Endothelial cell (in vitro differentiated cells): ENCODE measurements around a stretch of chr2.

GRCh38 chr2:219416824-219417349, 1.3 kb upstream of the DES start:
- PRO-cap: no peak

- PRO-cap: no peak
Observed at GRCh38 chr2:219428619-219428940, 6.1 kb upstream of the SPEG start.

GRCh38 chr2:219445857-219446686, 11.4 kb downstream of the SPEG start:
- PRO-cap: bidirectional peak, plus-strand start at chr2:219446338, minus-strand start at chr2:219446237

DNA sequence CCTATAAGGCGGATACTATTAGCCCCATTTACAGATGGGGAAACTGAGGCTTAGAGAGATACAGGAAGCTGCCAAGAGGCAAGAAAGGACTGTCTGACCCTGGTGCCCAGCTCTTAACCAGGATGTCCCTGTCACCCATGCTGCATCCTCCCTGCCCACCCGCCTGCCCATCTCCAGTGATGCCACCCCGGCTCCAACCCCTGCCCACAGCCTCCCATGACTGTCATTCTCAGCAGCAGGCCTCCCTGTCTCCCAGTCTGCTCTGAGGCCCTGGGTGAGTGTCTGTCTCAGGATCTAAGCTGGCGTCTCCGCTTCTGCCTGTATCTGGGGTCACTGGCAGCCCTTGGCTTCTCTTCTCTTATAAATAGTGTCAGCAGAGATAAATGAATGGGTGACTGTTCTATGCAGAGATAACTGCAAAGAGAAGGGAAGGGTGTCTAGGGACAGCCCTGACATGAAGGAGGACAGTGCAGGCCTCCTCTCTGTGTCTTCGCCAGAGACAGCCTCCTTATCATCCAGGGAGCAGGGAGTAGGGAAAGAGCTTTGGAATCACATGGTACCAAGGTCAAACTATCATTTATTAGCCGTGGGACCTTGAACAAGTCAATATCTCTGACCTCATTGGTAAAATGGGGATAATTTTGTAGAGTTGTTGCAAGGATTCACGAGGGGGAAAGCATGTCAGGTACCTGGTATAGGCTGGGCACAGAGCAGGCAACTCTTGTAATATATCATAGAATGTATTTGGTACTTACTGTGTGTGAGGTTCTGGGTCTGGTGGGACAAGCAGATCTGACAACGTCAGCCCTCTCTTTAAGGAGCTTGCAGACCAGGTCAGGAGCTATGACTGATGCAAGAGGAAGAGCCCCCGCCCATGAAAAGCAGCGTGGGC, 25.5 kb upstream of the SPEGNB start:
- PRO-cap: no peak

DNA sequence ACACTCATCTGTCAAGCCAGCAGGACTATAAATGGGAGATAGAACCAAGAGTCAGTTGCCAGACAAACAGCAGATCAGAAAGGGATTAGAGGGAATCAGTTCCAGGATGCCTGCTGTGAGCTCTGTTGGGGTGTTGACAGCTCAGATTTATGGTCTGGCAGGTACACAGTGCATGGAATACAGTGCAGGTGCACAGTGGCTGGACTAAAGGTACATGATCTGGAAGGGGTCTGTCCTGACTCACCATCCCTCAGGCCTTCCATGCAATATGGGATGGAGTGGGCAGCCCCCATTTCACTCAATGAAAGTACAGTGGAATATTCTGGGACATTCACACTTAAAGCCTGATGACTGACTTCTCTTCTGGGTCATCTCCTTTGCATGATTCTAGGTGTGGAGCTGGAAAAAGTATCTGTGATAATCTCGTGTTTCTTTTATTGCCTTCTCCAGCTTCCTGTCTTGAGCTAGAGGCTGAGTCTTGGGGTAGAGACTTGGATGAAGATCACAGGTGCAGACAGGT, 382.4 kb downstream of the SLC4A3 start:
- PRO-cap: no peak

GRCh38 chr2:220076806-220077181, 449.4 kb downstream of the SLC4A3 start:
- PRO-cap: no peak

DNA sequence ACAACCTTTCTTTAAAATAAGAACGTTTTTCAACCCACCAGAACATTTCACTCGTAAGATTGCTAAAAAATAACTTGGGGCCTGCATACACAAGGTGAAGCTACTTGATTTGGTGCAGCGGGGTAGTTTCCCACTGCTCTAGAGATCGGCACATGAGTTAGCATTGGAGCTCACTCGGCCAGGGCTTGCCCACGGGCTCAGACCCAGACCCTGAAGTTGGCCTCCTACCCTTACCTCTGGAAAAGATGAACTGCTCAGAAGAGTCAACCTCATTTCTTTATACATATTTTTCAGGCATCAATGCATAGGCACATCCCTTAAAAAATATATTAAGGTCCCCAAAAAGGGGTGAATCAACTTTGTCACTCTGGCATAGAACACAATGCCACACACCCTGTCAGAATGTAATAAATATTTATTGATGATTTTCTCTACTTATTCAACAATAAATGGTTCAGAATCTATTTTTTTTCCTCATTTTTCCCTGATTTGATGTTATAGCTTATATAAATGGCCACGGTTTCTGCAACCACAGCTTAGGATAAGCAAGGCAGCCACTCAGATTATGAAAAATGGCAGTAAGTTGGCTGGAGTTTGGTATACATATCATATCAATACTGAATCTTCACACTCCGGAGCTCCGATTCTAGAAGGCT, 153.4 kb downstream of the EPHA4 start:
- PRO-cap: no peak

GRCh38 chr2:221511180-221511828, 60.8 kb downstream of the EPHA4 start:
- PRO-cap: no peak

- PRO-cap: no peak
Observed at GRCh38 chr2:221518146-221519353, 53.6 kb downstream of the EPHA4 start.

DNA sequence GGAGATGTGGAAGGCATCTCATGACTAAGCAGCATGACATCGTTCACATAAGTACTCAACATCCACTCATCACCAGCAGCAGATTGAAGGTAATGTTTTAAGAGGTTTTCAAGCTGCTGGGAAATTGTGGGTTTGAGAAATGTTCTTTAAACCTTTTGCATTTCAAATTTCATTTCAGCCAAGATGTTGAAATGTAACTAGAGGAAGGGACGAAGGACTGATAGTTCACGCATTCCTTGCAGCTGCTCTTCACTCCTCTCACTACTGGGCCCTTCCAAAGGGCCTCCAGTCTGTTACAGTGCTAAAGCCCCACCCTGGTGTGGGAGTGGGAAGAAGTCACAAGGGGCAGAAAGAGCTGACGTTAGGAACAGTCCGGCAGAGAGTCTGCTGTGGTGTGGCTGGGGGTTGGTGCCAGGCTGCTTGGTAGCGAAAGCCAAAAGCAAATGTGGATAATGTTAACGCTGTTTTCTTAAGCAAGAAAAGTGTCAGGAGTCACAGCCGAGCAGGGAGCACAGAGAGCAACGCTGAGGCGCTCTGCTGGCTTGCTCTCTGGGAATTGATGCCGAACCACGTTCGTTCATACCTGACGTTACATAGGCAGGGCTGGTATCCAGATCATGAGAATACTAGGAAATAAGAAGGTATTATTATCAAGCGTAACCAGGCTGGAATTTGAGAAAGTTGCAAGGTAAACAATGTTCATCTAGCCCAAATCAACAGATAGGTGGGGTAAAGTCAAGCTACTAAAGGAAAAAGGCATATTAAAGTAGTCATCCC, 324.7 kb upstream of the EPHA4 start:
- PRO-cap: no peak

- PRO-cap: no peak
Observed at GRCh38 chr2:221984357-221984779, 314.4 kb downstream of the PAX3 start.

DNA sequence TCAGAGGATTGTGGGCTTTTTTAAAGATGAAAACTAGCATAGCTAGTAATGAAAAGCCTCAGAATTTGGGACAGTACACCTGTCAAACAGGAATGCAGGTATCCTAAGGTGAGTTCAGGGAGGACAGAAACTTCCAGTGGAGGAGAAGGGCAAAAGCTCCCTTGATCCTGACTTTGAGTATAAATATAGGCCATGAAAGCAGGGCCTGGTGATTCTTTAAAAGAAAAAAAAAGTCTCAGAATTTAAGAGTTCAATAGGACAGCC, 63.3 kb downstream of the PAX3 start:
- PRO-cap: no peak

DNA sequence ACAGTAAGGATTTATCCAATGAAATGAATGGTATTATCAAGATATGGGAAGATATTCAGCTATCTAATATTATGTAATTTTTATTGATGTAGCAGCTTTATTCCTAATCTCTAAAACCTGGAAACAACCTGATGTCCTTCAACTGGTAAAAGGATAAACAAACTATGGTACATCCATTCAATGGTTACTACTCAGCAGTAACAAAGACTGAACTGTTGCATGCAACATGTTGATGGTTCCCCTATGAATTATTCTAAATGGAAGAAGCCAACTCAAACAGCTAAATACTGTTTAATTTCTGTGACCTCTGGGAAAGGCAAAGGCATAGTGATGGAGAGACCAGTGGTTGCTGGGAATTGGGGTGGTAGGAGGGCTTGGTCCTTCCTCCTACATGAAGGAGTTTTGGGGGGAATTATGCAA, 113.5 kb downstream of the SGPP2 start:
- PRO-cap: no peak

DNA sequence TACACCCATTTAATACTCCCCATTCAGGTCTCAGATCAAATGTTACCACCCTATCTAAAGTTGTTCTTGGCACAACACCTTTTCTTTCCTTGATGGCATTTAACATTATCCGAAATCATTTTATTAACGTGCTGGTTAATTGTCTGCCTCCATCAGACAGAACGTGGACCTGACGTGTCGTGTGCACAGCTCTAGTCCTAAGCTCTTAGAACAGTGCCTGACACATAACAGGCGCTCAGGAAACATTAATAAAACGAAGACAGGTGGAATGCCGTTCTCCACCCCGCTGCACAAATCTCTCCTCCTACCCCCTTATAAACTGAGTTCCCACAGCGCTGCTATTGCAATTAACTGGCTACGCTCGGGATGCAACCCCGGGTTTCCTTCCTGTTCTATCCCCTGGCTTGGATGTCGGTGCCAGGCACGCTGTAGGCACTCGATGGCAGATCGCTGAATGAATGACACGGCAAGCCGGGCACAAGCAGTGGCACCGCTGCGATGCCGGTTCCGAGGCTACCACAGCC, 496 bp downstream of the FARSB start:
- PRO-cap: unidirectional peak, plus-strand start at position 435 of the sequence

GRCh38 chr2:222861159-222862100, 594 bp downstream of the ACSL3 start:
- PRO-cap: bidirectional peak, plus-strand start at chr2:222861422, minus-strand start at chr2:222861392

DNA sequence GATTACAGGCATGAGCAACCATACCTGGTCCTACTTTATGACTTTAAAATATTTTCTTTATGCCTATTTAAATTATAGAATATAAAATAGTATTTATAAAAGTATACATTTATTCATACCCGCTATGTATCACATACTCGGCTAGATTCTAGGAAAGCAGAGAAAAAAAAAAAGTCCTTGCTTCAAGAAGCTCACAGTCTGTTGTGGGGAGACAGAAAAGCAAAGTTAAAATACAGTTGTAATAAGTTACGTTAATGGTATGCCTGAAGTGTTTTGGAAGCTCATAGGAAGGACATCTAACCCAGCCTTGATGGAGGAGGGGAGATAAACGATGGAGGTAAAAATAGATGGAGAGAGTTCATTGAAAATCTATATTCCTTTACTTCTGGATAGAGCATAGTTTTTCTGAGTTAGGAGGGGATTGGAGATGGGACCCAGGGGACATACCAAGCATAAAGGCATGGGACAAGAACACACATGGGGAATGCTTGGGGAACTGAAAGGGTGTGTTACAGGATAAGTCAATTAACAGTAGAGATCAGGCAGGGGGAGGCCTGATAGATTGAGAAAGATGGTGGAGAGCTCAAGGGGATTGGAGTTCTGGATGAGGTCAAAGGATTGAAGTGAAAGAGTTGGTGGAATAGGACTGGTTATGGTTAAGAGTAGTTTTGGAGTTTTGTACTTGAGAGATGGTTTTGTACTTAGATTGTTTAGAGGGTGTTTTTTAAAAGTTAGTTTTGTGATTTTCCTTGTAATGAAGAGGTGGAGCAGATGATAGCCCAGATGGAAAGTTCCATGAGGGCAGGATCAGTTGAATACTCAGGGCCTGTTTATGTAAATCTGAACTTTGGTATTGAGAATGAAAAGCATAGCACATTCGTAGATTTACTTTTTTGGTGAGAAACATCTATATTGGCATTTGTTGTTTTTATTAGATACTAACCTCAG, 16.0 kb downstream of the ACSL3 start:
- PRO-cap: no peak

- PRO-cap: no peak
Observed at GRCh38 chr2:222879186-222879842, 18.5 kb downstream of the ACSL3 start.

GRCh38 chr2:223641009-223641481, 38.9 kb upstream of the SCG2 start:
- PRO-cap: no peak

GRCh38 chr2:223698401-223698829, 96.3 kb upstream of the SCG2 start:
- PRO-cap: no peak

DNA sequence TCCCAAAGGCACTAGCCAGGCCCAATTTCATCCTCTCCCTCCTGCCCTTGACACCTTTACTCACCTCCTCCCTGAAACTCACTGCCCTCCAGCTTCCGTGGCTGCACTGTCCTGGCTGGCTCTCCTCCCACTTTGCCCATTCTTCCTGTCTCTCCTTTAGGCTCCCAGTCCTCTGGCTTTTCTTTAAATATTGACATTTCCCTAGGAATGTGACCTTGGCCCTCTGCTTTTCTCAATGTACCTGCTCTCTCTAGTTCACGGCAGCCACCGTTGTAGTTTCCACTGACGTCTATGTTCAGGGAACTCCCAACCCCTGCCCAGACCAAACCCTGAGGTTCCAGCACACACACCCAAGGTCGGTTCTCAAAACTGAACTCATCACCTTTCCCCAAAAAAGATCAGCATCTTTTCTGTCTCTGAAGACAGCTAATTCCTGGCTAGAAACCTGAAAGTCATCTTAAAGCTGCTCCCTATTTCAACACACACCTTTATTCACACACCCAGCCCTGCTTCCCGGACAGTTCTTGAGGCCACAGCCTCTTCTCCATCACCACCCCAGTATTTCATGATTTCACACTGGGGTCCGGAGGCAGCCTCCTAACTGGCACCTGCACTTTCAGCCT, 36.6 kb downstream of the WDFY1 start:
- PRO-cap: no peak